ENCODE results near the genes OR9K2, OR10P1 and RPL41.

DNA sequence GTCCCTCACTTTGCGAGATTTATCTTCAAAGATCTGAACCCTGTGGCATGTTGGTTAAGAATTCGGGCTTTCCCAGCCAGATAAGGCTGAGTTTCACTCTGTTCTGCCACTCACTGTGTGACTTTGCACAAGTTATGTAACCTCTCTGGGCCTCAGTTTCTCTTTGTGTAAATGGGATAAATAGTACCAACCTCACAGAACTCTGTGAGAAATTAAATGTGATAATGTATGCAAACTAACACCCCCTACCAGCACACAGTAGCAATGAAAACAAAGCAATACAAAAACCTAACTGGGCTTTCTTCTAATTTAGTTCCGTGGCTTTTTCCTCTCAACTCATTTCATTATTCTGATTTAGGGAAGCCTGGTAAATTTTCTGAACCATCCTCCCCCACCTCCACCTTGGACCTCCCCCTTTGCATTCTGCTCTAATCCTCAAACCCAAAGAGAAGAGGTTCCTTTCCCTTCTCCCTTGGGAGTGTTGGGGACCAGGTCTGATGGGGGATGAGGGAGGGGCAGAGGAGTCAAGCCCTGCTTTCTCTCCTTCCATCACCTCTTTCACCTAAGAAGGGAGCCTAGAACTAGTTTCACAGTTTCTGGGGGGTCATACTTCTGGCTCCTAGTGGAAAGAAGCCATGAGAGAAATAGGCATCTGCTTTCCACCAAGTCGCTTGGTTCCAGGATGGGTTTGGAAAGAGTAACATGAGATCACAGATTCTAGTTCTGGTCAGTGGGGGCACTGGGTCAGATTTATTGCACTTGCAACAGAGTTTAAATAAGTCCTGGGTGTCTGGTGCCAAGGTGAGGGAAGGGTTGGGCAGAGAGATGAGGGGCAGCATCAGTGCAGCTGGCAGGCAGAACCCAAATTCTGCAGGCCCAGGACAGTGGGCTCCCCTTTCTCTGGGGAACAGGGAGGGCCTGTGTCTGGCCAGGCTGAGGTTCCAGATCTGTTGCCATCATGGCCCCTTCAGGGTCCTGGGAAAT, 10.3 kb upstream of the ZNF385A start:
- PRO-cap, 2 experiments: no peak in any of the 2 experiments

- PRO-cap, 2 experiments: no peak in any of the 2 experiments
These were observed 13.5 kb upstream of the ZNF385A start for GRCh38 chr12:54397770-54398766.

GRCh38 chr12:54415165-54415995, 3.7 kb downstream of the ITGA5 start:
- PRO-cap, 2 experiments: peak in 1 of 2 experiments; most common plus-strand start chr12:54415695 (in 1); most common minus-strand start chr12:54415475 (in 1)

GRCh38 chr12:54423217-54423683, 4.2 kb upstream of the ITGA5 start:
- PRO-cap, 2 experiments: no peak in any of the 2 experiments

GRCh38 chr12:54432857-54433195, 13.8 kb upstream of the ITGA5 start:
- PRO-cap, 2 experiments: no peak in any of the 2 experiments

DNA sequence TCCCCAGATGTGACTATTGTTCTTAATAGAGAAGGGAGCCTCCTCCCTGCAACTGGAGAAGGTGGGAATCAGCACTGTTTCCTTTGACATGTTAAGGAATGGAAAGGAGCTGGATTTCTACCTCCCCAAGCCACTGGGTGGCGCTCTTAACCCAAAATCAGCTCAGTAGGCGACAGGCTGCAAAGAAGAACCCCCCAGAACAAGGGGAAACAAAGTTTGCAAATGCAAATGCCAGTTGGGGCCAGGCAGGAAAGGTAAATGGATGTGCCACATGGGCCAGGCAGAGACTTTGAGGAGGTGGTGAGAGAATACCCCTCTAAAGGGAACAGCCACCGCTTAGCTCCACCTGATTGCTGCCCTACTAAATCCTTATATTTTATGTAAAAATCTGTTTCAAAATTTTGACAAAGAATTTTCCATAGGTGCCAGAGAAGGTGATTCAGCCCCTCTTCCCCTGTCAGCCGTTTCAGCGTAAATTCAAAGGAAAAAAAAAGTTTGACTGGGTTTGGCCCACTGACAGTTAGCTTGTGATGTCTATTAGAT, 22.2 kb upstream of the PDE1B start:
- PRO-cap, 2 experiments: no peak in any of the 2 experiments

GRCh38 chr12:54587269-54587999, 1.0 kb downstream of the PPP1R1A start:
- PRO-cap, 2 experiments: no peak in any of the 2 experiments

DNA sequence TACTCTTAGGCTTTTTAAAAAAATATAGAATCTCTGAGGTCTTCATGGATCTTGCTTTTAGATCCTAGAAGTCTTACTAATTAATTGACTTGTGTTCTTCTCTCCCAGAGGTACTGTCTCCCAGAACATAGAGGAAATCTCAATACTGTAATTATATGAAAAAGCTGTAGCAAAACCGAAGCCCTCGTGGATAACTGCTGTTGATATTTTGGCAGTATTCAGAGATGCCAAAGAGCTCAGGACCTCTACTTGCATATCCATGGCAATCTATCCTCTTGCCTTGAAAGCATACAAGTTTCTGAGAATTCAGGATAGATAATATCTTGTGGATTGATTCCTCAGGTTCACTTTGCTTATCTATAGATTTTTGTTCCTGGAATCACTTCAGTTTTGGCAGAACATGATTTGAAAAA, at the start of gene OR9K2:
Gene OR9K2, plus strand, starts transcription at position 232 of the 413 bp plus-strand sequence.
- PRO-cap, 2 experiments: no peak in any of the 2 experiments

DNA sequence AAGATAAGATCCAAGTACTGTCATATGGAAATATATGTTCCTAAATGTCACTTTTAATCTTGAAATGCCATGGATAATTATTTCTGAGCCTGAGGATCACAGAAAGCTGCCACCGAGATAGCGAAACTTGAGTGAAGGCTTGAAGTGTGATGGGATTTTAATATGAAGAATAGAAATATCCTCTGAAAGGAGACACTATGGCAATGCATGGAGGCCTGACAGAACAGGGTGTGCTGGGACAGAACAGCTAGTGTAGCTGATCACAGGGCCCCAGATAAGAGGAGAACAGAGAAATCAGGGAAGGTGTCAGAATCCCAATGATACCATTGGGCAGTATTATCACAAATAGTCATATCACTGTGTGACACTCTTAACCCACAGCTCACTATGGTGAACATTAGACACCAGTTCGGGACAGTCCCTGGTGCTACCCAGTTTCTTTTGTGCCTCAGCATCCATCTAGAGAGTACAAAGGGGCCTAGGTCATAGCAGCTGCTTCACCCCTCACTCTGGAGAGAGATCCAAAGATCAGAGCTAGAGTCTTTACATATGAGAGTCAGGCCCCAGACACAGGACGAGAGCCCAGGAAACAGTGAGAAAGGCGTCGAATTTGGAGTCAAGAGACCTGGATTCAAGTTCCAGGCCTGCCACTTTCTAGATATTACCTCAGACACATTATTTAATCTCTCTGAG, 498 bp upstream of the OR10P1 start:
- PRO-cap, 2 experiments: no peak in any of the 2 experiments

DNA sequence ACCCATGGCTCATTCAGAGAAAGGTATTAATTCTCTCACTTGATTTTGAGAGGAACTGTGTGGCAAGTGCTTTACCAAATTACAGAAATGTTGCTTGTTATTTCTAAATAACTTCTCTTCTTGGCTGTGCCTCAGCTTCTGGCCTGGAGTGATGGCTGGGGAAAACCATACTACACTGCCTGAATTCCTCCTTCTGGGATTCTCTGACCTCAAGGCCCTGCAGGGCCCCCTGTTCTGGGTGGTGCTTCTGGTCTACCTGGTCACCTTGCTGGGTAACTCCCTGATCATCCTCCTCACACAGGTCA, at the start of gene OR10P1:
Gene OR10P1, plus strand, starts transcription at position 152 of the 305 bp plus-strand sequence.
- PRO-cap, 2 experiments: no peak in any of the 2 experiments

DNA sequence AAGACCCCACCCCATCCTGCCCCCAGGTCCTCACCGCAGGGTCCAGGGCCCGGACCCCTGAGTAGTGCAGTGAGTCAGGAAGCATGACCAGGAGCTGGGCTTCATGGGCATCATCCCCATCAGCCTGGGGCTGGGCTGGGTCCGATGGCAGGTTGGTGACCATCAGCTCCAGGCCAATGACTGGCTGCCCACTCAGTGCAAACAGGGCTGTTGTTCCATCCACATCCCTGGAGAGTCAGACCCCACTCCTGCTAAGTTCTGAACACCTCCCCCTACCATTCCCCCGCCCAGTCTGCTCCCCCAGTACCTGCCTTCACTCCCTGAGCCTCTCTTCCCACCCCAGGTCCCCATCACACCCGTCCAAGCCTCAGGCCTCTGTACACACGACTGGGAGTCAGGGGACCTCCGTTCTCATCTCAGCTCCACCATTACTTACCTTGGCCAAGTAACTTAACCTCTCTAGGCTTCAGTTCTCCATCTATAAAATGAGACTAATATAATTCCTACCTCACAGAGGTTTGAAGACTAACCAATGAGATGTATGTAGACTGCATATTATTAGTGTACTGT, 12.9 kb downstream of the ITGA7 start:
- PRO-cap, 2 experiments: no peak in any of the 2 experiments

GRCh38 chr12:55925722-55926197, 1.9 kb downstream of the PYM1 start:
- PRO-cap, 2 experiments: no peak in any of the 2 experiments

GRCh38 chr12:55926198-55926707, 1.4 kb downstream of the PYM1 start:
- PRO-cap, 2 experiments: no peak in any of the 2 experiments

- PRO-cap, 2 experiments: no peak in any of the 2 experiments
These were observed 3.4 kb downstream of the DGKA start for GRCh38 chr12:55934357-55934669.

DNA sequence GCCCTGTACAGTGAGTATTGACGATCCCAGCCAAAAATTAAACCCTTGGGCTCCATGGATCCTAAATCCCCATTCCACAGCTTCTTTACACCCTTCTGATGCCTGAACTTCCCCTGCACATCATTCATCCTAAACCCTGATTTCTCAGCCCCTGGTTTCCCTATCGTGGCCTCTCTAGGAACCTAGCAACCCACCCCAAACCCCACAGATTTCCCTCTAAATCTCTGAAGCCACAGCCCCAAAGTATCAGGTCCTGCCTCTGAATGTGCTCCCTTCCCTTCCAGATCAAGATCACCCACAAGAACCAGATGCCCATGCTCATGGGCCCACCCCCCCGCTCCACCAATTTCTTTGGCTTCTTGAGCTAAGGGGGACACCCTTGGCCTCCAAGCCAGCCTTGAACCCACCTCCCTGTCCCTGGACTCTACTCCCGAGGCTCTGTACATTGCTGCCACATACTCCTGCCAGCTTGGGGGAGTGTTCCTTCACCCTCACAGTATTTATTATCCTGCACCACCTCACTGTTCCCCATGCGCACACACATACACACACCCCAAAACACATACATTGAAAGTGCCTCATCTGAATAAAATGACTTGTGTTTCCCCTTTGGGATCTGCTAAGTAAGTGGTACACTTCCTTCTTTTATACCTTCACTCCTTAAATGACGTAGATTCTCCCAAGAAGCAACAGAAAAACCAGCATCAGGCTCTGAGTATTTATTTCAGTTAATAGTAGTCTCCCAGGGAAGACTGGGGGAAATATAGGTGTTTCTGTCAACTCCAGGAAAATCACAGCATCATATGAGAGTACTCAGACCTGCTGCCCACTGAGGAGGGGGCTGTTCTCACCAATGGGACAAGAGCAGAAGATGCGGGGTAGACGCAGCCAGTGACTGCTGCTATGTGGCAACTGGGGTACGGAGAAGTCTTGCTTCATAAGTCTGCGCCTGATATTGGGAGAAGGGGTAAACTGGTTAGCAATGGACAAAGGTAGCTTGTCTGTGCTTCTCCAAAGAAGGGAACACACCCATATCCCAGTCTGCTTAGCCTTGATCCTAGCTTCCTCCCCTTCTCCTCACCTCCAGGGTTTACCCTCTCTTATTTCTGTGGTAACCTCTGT, 12.1 kb downstream of the PMEL start:
- PRO-cap, 2 experiments: no peak in any of the 2 experiments

DNA sequence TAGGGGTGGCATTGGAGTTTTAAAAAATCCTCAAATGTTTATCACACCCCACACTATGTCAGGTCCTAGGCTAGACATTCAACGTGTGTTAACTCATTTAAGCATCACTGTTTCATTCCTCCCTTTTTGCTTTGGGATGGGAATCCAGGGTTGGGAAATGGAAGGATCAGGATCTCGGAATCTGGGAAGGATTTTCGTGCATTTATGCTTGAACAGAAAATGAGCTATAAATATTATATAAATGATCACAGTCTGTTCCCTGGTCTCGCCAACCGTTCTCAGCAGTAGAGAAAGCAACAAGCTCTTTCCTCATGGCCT, 9.5 kb downstream of the PMEL start:
- PRO-cap, 2 experiments: no peak in any of the 2 experiments

- PRO-cap, 2 experiments: no peak in any of the 2 experiments
These were observed 2.5 kb downstream of the RPS26 start for GRCh38 chr12:56044235-56044638.

DNA sequence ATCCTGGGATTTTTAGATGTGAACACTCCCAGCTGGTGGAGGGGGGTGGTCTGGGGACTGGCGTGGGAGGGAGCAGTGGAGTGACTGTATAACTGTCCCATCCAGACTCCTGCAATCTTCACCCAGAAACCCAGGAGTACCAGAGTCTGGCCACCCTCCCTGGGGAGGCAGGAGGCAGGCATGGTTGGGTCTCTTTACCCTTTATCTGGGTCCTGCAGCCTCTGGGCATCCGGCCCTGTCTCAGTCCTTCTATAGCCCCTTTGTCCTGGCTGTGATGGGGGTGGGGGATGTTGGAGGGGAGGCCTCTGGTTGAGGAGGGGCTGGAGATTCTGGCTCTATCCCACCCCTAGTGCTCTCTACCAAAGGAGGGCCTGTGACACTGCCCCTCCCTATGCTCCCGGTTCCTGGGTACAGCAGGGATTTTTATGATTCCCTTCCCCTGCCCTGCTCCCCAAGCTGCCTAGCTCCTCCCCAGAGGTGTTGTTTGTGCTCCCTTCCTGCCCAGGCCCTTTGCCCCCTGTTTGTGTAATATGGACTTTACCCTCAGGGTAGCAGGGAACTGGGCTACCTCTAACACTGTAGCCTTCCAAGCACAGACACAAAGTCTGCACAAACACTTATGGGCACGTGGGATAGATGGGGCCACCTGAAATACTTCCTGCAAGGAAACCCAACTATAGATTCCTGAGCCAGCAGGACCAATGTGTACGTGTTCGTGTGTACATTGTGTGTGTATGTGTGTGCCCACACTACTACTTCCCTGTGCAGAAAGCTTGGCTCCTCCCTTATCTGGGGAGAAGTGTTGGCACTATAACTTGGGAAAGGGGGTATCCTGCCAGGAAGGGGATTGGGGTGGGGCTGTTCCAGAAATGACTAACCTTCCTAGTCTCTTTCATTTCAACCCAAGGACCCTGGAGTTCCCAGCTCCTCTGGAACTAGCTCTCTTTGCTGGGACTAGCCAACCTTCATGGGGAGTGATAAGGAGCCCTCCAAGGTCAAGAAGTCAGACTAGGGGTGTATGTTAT, 1.8 kb downstream of the ERBB3 start:
- PRO-cap, 2 experiments: peak in 1 of 2 experiments; most common plus-strand start position 44 of the sequence (in 1)

- PRO-cap, 2 experiments: peak in 2 of 2 experiments; most common plus-strand start chr12:56116630 (in 1); most common minus-strand start chr12:56116527 (in 1)
These were observed at the start of gene RPL41 for GRCh38 chr12:56116413-56117520. Gene RPL41 (plus strand): TSS chr12:56116633.

GRCh38 chr12:56146428-56147399, 5.7 kb upstream of the MYL6B start:
- PRO-cap, 2 experiments: no peak in any of the 2 experiments

Measured in Metastatic Liver Carcinoma in the Lung (tissue), 2 donors.